H1 (cell line): ENCODE results near the gene MYO1C.

DNA sequence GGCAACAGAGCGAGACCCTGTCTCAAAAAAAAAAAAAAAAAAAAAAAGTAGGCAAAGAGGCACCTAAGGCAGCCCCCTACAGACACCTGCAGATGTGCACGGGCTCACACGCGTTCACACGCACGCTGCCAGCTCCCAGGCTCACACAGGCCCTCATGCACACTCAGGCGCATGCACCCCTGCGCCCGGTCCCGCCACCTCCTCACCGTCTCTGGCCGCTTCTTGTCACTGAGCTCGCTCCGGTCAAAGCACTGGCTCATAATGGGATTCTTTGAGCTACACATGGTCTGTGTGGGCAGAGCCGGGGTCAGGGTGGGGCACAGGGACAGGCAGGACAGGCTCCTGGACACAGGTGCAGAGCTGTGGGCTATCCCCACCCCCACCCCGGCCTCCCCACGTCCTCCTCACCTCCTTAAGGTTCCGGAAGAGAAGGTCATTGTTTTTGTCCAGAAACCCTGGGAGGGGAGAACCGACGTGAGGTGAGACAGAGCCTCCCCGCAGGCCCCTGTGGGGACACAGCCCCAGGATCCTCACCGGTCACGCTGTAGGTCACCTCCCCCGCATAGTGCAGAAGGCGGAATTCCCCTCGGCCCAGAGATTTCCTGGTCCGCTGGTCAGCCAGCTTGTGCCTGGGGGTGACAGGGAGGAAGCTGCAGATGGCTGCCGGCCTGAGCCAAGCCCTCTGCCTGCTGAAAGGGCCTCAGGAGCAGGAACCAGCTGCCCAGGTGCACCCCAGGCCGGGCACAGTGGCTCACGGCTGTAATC lies 17.9 kb downstream of the MYO1C start:
- RRBS = 89% methylated on average over 12 of the region's 30 CpGs
CAGE:
- cytosol, long polyA plus RNA = no peak
- long polyA plus RNA = no peak
- nucleus, long polyA plus RNA = no peak

DNA sequence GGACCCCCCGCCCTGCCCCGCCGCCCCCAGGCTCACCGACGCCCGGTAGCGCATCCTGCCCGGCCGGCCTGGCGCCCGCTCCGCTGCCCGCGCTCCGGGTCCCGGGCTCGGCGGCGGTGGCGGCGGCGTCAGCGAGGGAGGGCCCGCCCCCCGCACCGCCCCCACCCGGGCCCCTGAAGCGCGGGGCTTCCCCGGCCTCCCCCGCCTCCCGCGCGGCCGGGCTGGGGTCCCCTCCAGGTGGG lies 6.9 kb downstream of the MYO1C start:
- RRBS = 2% methylated on average over 19 of the region's 35 CpGs
CAGE:
- cytosol, long polyA plus RNA = start-site peak on the minus strand centred at position 89 of the sequence, 18 bp wide, 49 reads
- long polyA plus RNA = no peak
- nucleus, long polyA plus RNA = no peak

- RRBS = 2% methylated on average over 16 of the region's 81 CpGs
CAGE:
- cytosol, long polyA plus RNA = no peak
- long polyA plus RNA = no peak
- nucleus, long polyA plus RNA = no peak
Observed at GRCh38 chr17:1487798-1488935, 4.3 kb downstream of the MYO1C start.

DNA sequence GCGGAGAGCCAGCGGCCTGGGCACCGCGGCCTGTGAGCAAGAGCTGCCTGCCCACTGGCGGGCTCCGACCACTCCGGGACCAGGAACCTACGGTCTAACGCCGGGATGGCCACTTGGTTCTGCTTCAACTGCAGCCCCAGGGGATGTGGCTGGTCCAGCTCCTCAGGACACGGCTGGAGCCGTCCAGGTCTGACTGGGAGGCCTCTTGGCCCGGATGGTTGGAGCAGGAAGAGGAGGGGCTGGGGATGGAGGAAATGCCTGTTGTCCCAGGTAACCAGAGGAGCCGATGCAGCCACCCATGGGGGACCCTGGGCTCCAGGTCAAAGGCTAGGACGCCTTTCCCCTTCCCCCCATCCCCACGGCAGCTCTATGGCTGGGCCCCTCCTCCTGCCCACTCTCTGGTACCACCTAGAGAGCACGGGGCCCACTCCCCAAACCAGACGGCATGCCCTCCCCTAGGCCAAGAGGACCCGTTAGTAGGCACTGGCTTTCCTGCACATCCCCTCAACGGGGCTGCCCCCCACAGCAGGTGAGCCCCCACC lies at the start of gene MYO1C:
Gene MYO1C, minus strand, starts transcription at position 191 of the 542 bp plus-strand sequence.
- RRBS = 38% methylated on average over 4 of the region's 20 CpGs
CAGE:
- cytosol, long polyA plus RNA = start-site peak on the minus strand centred at position 186 of the sequence, 22 bp wide, 37 reads
- long polyA plus RNA = no peak
- nucleus, long polyA plus RNA = no peak

DNA sequence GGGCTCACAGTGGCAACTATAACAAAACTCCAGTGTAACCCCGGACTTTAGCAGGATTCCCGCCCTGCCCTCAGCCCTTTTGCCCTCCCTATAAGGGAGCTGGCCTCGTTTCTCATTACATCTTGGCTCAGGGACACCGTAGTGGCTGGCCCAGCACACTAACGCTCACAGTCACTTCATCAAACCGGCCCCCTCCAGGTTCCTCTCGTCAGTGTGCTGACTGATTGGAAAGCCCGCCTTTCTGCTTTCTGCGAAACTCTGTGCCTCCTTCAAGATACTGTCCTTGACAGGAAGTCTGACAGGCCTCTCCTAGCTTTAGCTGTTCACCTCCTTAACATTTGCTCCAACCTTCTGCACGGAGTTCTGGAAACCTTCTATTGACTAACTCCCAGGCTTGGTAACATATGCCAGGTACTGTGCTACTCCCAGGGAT lies 11.3 kb upstream of the MYO1C start:
- RRBS = no CpG with 5 or more reads among the region's 10 CpGs
CAGE:
- cytosol, long polyA plus RNA = no peak
- long polyA plus RNA = no peak
- nucleus, long polyA plus RNA = no peak

GRCh38 chr17:1556604-1557376 lies 5.8 kb downstream of the PITPNA start:
- RRBS = no CpG with 5 or more reads among the region's 11 CpGs
CAGE:
- cytosol, long polyA plus RNA = no peak
- long polyA plus RNA = no peak
- nucleus, long polyA plus RNA = no peak

- RRBS = 71% methylated on average over 14 of the region's 48 CpGs
CAGE:
- cytosol, long polyA plus RNA = no peak
- long polyA plus RNA = no peak
- nucleus, long polyA plus RNA = no peak
Observed at GRCh38 chr17:1575074-1575851, 12.7 kb upstream of the PITPNA start.

GRCh38 chr17:1625628-1626198 lies 2.9 kb downstream of the SLC43A2 start:
- RRBS = no CpG with 5 or more reads among the region's 7 CpGs
CAGE:
- cytosol, long polyA plus RNA = no peak
- long polyA plus RNA = no peak
- nucleus, long polyA plus RNA = no peak

GRCh38 chr17:1626199-1626898 lies 2.3 kb downstream of the SLC43A2 start:
- RRBS = no CpG with 5 or more reads among the region's 7 CpGs
CAGE:
- cytosol, long polyA plus RNA = no peak
- long polyA plus RNA = no peak
- nucleus, long polyA plus RNA = no peak

DNA sequence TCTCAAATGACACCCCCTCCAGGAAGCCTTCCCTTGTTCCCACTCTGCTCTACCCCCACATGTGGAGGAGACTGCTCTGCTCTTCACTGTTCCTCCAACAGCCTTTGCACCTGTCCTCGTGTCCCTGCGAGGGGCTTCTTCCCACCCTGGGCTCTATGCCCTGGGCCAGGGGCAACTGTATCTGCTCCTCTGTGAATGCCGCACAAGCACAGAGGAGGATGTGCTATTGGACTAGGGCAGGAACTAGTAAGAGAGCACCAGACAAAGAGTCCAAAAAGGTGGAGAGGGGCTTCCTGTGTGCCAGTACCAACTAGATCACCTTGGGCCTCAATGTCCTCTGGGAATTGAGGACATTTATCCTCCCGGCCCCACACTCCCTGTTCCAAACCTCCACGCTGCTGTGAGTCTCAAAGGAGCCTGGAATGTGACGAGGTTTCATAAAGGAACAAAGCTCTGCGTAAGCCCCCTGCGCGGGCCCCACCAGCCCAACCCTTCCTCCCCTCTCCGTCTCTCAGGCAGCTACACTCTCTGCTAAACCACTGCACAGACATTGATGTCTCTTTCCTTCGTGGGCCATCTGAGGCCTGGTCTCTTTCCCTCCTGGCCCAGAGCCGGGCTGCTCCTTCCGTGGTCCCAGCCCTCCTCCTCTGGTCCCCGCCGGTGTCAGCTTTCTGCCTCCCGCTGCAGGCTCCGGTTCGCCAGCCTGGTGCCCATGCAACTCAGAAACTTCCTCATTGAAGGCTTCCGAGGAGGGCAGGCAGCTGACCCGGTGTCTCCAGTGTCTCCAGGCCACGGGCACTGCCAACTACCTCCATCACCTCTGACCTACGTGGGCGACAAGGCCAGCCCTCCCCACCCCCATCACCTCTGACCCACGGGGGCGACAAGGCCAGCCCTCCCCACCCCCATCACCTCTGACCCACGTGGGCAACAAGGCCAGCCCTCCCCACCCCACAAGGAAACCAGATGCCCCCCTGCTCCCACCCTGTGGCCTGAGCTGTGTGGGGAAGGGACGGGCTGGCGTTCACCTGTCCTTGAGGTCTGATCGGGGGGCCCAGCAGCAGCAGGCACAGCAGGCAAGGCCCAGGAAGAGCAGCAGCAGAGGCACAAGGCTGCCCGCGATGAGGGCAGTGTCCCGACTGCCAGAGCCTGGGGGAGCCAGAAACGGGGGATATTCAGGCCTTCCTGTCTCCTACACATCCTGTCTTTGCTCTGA lies 7.3 kb downstream of the SCARF1 start:
- RRBS = 67% methylated on average over 7 of the region's 33 CpGs
CAGE:
- cytosol, long polyA plus RNA = no peak
- long polyA plus RNA = no peak
- nucleus, long polyA plus RNA = no peak

DNA sequence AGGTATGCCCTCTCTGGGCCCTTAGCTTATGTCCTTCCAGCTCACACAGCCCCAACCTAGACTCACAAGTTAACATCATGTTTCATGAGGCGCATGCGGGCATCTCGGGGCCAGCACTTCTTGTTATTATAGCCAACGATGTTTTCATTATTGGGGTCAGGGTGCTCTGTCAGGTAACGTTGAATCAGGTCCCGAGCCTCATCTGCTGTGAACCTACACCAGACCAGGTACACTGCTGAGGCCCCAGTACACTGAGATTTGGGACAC lies 11.1 kb downstream of the PRPF8 start:
- RRBS = no CpG with 5 or more reads among the region's 6 CpGs
CAGE:
- cytosol, long polyA plus RNA = no peak
- long polyA plus RNA = no peak
- nucleus, long polyA plus RNA = no peak

DNA sequence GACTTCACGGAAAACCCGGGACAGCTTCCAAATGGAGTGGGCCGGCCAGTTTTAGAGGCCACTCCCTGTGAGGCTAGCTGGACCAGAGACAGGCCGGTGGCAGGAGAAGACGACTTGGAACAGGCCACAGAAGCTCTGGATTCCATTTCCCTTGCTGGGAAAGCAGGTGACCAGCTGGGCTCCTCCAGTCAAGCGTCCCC lies 2.2 kb downstream of the WDR81 start:
- RRBS = 100% methylated on average over 1 of the region's 6 CpGs
CAGE:
- cytosol, long polyA plus RNA = no peak
- long polyA plus RNA = no peak
- nucleus, long polyA plus RNA = no peak

GRCh38 chr17:1732722-1733384 lies 8.3 kb downstream of the WDR81 start:
- RRBS = no CpG with 5 or more reads among the region's 17 CpGs
CAGE:
- cytosol, long polyA plus RNA = no peak
- long polyA plus RNA = no peak
- nucleus, long polyA plus RNA = no peak

DNA sequence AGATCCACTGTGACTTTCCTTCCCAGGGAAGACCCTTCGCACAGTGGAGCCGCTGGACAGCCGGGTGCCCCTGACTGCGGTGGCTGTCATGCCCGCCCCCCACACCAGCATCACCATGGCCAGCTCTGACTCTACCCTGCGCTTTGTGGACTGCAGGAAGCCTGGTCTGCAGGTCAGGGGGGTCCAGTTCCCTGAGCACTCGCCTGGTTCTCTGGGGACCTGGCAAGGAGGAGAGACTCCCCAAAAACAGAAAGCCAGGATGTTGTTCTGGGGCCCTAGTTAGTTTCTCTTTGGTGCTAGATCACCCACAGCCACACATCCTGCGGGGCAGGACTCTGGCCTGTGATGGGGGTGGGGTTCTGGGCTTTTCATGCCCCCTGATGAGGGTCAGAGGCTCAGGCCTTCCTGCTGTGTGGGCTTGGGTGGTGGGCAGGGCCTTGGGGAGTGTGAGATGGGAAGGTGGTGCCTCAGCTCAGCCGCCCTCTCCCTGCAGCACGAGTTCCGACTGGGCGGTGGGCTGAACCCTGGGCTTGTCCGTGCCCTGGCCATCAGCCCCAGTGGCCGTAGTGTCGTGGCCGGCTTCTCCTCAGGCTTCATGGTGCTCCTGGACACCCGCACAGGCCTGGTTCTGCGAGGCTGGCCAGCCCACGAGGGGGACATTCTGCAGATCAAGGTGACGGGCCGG lies 7.0 kb upstream of the SERPINF2 start:
- RRBS = 70% methylated on average over 1 of the region's 21 CpGs
CAGE:
- cytosol, long polyA plus RNA = no peak
- long polyA plus RNA = no peak
- nucleus, long polyA plus RNA = no peak

- RRBS = 83% methylated on average over 2 of the region's 16 CpGs
CAGE:
- cytosol, long polyA plus RNA = no peak
- long polyA plus RNA = no peak
- nucleus, long polyA plus RNA = no peak
Observed at GRCh38 chr17:1736231-1736935, 6.3 kb upstream of the SERPINF2 start.

GRCh38 chr17:1743033-1743293 lies 292 bp downstream of the SERPINF2 start:
- RRBS = no CpG with 5 or more reads among the region's 3 CpGs
CAGE:
- cytosol, long polyA plus RNA = no peak
- long polyA plus RNA = no peak
- nucleus, long polyA plus RNA = no peak

GRCh38 chr17:1762920-1763663 lies 1.2 kb downstream of the SERPINF1 start:
- RRBS = no CpG with 5 or more reads among the region's 18 CpGs
CAGE:
- cytosol, long polyA plus RNA = no peak
- long polyA plus RNA = no peak
- nucleus, long polyA plus RNA = no peak

- RRBS = no CpG with 5 or more reads among the region's 7 CpGs
CAGE:
- cytosol, long polyA plus RNA = no peak
- long polyA plus RNA = no peak
- nucleus, long polyA plus RNA = no peak
Observed at GRCh38 chr17:1871697-1872295, 42.0 kb downstream of the RPA1 start.

- RRBS = 6% methylated on average over 8 of the region's 39 CpGs
CAGE:
- cytosol, long polyA plus RNA = no peak
- long polyA plus RNA = no peak
- nucleus, long polyA plus RNA = no peak
Observed at GRCh38 chr17:1977460-1977955, 47.6 kb downstream of the RTN4RL1 start.

GRCh38 chr17:1979509-1979971 lies 45.6 kb downstream of the RTN4RL1 start:
- RRBS = no CpG with 5 or more reads among the region's 6 CpGs
CAGE:
- cytosol, long polyA plus RNA = no peak
- long polyA plus RNA = no peak
- nucleus, long polyA plus RNA = no peak